ENCODE measurements around a stretch of chr7.

DNA sequence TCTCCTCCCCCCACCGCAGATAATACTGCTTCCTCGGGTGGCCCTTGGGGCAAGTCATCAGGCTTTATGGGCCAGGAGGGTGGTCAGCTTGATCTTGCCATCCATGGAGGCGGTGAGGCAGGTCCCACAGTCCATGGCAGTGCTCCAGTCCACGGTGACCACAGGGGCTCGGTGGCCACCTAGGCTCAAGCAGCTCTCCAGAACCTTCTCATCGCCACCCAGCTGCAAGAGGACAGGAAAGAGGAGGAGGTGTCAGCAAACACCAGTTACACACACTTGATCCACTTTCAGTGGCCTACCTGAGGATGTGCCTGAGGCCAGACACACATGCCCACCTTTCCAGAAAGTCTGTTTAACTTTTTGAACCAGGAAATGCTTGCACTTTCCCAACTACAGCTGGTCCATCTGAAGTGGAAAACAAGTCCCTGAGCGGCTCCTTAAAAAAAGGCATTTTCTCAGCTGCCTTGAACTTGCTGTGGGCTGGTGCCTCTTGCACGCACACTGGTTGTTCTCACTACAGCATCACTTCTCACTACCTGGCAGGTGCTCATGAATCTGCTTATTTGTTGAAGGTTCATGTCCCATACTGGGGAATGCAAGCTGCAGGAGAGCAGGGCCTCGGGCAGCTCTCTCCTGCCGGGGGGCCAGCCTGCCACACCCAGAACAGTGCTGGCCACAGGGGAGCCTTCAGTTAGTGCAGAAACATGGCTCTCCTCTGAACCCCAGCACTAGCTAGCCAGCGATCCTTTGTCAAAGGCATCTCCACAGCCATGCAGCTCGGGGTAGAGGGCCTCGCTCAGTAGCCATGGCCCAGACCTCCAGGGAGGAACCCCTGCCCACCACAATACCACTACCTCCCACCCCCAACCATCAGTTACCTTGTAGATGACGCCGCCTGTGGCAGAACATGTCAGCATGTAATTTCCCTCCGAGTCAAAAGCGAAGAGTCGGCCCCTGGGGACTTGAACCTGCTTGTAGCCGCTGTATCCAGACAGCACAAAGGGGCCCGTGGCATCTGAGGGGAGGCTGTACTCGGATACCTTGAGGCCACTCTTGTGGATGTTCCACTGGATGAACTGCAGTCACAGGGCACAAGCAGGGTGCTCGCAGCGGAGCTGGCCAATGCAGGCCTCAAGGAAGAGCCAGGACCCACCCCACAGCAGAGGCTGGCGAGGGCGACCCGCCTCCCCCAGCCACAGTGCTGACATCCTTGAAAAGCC, 16.0 kb upstream of the CYREN start:
- PRO-cap = no peak
- RAMPAGE, long total RNA = no peak

GRCh38 chr7:135205656-135206477, 5.5 kb downstream of the WDR91 start:
- PRO-cap = no peak
- RAMPAGE, long total RNA = no peak

GRCh38 chr7:135321408-135322022, 87.9 kb downstream of the STRA8 start:
- PRO-cap = unidirectional peak, minus-strand start at chr7:135321636
- RAMPAGE, long total RNA = no peak

DNA sequence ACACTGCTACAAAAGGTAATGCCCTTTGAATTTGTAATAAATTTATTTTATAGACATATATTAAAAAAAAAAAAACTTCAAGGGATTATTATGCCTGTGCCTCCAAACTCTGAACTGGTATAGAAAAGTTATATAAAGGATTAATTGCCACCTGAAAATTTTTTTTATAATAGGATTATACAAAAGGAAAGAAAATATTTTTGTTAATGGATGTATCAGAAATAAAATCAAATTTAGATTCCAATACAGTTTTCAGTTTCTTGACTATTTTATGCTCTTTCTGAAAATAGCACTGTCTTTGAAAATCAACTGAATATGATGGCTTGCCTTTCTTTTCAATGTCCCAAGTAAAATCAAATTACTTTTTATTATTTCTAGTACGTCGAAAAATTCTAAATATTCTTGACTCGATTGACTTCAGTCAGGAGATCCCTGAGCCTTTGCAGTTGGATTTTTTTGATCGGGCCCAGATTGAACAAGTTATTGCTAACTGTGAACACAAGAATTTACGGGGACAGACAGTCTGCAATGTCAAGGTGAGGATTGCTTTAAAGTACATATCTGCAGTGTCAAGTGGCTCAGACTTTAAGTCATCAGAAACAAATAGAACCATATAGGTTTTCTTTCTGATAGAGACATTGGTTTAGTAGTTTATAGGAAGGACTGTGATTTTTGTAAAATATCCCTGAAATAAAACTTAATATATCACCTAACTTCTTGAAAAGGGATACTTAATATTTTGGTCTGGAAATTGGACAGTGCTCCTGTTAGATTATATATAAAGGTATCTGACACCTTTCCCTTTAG, 45.4 kb upstream of the STMP1 start:
- PRO-cap = no peak
- RAMPAGE, long total RNA = no peak

DNA sequence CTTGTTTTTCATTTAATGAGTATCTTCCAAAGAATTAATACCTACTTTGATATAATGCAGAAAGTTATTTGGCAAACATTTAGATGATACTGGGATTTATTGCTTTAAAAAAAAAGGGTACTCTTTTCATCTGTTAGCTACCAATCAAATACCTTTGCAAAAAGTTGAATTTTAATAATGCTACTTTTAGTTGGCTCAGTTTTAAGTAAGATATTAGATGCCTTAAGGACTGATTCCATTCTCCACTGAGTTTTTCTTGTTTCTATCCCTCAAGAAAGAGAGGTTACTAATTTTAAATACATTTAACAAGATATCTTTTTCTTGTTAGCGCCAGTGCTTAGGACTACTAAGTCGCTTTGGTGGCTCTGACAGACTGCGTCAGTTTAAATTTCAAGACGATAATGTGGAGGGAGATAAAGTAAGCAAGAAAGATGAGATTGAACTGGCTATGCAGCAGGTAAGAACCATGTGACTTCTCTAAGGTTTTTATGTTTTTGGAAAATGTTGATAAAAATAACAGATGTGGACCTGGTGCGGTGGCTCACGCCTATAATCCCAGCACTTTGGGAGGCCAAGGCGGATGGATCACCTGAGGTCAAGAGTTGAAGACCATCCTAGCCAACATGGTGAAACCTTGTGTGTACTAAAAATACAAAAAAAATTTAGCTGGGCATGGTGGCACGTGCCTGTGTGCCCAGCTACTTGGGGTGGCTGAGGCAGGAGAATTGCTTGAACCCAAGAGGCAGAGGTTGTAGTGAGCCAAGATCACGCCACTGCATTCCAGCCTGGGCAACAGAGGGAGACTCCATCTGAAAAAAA, 24.5 kb upstream of the STMP1 start:
- PRO-cap = no peak
- RAMPAGE, long total RNA = no peak

- PRO-cap = no peak
- RAMPAGE, long total RNA = no peak
These were observed 170.1 kb upstream of the PTN start for GRCh38 chr7:137513518-137514177.

DNA sequence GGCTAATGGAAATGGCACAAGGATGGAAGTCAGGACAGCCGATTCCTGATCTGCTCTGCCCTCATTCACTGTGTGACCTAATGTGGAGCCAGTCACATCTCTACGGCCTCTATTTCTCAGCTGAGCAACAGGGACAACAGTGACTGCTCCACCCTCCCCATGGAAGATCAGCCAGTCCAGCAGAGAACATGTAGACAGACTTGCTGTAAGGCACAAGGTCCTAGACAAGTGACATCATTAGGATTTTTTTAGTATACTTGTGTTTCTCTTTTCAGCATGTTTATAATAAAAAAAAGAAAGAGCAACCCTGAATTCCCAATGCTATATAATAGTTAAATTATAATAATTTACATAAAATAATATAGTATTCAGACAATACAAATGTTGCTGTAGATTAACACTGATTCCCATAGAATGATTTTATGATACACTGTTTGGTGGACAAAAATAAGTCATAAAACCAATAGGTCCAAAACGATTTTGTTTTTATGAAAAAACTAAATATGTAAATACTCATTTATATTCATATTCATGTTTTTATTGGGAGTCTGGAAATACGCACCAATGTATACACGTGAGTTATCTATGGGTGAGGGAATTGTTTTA, 25.0 kb upstream of the DGKI start:
- PRO-cap = no peak
- RAMPAGE, long total RNA = no peak

DNA sequence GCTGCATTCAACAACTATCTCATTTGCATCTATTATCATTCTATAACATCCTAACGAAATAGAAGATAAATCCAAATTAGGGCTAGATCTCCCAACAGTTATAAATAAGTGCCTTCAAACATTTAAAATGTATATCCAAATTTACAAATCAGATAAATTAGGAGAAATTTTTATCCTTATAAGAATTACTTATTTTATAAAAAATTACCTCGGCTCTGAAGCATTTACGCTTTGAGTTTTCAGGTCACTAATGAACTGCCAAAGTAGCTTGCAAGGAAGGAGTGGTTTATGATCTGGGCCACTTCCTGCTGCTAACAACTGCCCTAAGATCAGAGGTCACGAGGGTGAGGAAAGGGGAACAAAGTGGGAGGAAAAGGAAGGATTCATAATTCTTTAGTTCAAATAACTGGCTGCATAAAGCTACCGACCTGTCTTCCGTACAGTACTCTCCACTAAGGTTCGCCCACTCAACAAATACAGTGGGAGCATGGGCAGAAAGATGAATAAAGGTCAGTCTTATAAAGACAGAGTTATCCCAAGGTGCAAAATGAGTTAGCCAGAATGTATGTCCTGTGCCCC, 66.1 kb downstream of the CREB3L2 start:
- PRO-cap = no peak
- RAMPAGE, long total RNA = no peak

GRCh38 chr7:138458390-138458944, 1.6 kb upstream of the TRIM24 start:
- PRO-cap = no peak
- RAMPAGE, long total RNA = no peak

DNA sequence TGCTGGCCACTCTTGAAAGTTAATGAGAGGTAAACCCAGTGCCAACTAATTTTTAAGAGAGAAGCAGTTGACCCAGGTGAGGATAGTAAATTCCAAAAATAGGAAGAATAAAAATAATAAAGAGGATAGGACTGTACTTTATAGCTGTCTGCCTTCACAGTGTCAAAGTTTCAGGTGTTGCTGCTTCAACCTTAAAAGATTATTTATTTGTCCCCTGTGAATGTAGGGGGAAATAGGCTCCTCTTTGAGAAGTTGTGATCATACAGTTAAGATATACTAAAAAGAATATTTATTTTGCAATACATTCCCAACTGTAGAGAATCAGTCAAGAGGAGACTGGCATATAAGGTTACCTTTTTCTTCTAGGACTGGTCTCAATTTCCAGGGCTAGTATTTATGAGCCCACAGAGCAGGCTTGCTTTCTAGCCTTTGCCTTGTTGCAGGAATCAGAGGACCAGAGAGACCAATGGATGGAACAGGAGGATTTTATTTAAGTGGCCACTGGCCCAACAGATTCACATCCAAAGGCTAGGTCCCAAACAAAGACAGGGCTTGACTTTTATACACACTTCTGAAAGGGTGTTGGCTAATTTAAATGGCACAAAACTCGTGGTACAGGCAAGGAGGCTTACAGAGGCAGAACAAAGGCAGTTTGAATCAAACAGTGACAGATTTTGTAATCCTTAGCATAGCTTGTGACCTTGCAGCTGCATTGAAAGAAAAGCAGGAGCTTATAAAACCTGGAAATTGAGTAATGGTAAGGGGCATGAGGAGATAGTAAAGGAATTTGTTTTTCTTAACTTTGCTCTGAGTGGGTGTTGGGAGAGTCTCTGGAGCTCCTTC, 96.5 kb downstream of the TRIM24 start:
- PRO-cap = no peak
- RAMPAGE, long total RNA = start-site peak on the plus strand centred at position 390 of the sequence, 85 bp wide, 5 reads; start-site peak on the plus strand centred at position 558 of the sequence, 109 bp wide, 8 reads

GRCh38 chr7:138837288-138837949, 39.4 kb upstream of the ATP6V0A4 start:
- PRO-cap = no peak
- RAMPAGE, long total RNA = no peak

GRCh38 chr7:139035107-139035571, 703 bp downstream of the ZC3HAV1L start:
- PRO-cap = unidirectional peak, plus-strand start at chr7:139035229
- RAMPAGE, long total RNA = no peak

GRCh38 chr7:139066005-139066616, 30.3 kb upstream of the ZC3HAV1L start:
- PRO-cap = no peak
- RAMPAGE, long total RNA = no peak

DNA sequence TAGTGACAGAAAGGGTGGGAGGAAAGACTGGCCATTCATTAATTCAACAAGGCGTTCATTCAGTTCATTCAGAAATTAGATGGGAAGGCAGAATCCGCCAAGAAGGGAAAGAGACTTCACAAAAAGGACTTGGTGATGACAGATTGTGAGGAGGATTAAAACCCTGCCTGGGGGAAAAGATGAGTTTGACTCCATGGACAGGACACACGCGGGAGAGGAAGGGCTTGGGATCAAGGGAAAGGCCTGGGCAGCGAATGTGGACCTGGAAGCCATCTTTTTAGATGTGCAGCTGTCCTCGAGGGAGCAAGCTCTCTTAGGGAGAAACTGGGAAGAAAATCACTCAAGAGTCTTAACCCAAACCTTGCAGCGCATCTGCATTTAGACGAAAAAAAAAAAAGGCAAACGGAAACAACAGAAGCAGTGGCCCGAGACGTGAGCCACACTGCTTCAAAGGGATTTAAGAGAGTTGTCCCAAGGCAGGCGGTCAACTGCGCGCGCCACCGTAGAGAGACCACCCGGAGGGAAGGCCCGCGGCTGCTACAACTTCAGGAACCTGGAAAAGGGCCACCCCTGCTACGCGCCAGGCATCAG, 1.5 kb downstream of the ZC3HAV1 start:
- PRO-cap = no peak
- RAMPAGE, long total RNA = no peak

GRCh38 chr7:139108750-139109164, 763 bp downstream of the ZC3HAV1 start:
- PRO-cap = no peak
- RAMPAGE, long total RNA = no peak

- PRO-cap = no peak
- RAMPAGE, long total RNA = no peak
These were observed 61.0 kb downstream of the KLRG2 start for GRCh38 chr7:139422075-139423313.

DNA sequence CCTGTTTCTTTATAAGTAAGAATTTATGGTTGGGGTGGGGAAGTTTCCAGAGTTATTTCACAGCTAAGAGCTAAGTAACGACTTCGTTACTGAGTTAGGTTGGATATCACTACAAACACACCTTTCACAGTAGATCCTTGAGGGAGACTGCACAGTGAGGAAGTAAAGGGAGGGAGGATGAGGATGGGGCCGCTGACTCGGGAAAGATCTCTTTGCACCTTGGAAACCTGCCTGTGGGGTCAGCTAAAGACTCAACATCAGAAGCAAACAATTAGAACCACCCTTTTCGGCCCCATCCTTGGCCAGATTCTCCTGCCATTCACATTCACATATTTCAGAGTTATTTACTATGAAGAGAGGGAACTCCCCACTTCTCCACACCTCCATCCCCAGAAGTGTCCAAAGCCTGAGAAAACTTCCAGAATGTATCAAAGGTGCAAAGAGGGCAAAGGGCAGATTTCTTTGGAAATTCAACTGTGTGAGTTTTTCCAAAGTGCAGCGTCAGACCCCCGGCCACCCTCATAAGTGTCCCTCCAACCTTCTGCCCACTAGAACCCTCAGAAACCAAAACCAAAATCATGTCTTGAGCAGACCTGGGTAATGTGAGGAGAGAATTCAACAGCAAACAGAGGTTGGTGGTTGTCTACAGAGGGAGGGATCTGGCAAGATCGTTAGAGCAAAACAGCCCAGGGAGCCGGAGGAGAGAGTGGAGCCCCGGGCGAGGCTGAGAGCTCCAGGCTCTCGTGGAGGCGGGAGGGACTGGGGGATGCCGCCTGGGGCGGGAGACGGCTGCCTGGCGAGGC, 47.3 kb downstream of the CLEC2L start:
- PRO-cap = no peak
- RAMPAGE, long total RNA = no peak

- PRO-cap = no peak
- RAMPAGE, long total RNA = no peak
These were observed 73.3 kb downstream of the CLEC2L start for GRCh38 chr7:139596725-139597189.

- PRO-cap = no peak
- RAMPAGE, long total RNA = no peak
These were observed 68.3 kb downstream of the HIPK2 start for GRCh38 chr7:139709382-139710001.

- PRO-cap = no peak
- RAMPAGE, long total RNA = no peak
These were observed 9.7 kb downstream of the HIPK2 start for GRCh38 chr7:139767833-139768785.

All from vagina (tissue), 1 donor.